Urinary bladder (tissue), 3 donors: ENCODE data around the genes CHST8, PDCD2L and SCN1B.

GRCh38 chr19:33292632-33293194 lies 9.6 kb downstream of the CEBPA start:
- PRO-cap: no peak
- RAMPAGE, long total RNA: no peak

- PRO-cap: no peak
- RAMPAGE, long total RNA: no peak
Observed at GRCh38 chr19:33296085-33296579, 6.2 kb downstream of the CEBPA start.

GRCh38 chr19:33380601-33381185 lies 7.2 kb downstream of the CEBPG start:
- PRO-cap: no peak
- RAMPAGE, long total RNA: no peak

DNA sequence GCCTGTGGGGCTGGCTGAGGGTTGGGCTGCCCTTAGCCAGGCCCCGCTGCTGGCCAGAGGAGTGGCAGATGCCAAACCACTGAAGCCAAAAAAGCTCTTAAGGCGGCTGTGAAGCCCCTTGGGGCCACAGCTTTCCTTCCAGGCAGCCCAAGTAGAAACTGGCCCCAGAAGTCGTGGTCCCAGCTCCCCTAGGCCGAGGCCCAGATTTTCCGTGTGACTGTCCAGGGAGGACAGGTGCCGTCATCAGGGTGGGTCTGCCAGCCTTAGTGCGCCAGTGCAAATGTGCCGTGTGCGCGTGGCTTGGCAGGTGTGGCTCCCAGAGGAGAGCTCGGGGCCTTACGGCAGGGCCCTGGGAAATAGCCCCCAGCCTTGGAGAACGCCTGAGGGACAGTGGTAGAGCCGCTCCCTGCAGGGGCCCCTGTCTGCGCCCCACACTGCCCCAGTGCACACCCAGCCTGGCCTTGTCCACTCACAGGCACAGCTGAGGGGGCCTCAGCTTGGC lies 14.9 kb downstream of the CEBPG start:
- PRO-cap: no peak
- RAMPAGE, long total RNA: no peak

- PRO-cap: no peak
- RAMPAGE, long total RNA: no peak
Observed at GRCh38 chr19:33404994-33405823, 31.7 kb downstream of the CEBPG start.

GRCh38 chr19:33499218-33499830 lies 22.3 kb downstream of the PEPD start:
- PRO-cap: no peak
- RAMPAGE, long total RNA: no peak

- PRO-cap: no peak
- RAMPAGE, long total RNA: no peak
Observed at GRCh38 chr19:33501926-33502163, 19.7 kb downstream of the PEPD start.

DNA sequence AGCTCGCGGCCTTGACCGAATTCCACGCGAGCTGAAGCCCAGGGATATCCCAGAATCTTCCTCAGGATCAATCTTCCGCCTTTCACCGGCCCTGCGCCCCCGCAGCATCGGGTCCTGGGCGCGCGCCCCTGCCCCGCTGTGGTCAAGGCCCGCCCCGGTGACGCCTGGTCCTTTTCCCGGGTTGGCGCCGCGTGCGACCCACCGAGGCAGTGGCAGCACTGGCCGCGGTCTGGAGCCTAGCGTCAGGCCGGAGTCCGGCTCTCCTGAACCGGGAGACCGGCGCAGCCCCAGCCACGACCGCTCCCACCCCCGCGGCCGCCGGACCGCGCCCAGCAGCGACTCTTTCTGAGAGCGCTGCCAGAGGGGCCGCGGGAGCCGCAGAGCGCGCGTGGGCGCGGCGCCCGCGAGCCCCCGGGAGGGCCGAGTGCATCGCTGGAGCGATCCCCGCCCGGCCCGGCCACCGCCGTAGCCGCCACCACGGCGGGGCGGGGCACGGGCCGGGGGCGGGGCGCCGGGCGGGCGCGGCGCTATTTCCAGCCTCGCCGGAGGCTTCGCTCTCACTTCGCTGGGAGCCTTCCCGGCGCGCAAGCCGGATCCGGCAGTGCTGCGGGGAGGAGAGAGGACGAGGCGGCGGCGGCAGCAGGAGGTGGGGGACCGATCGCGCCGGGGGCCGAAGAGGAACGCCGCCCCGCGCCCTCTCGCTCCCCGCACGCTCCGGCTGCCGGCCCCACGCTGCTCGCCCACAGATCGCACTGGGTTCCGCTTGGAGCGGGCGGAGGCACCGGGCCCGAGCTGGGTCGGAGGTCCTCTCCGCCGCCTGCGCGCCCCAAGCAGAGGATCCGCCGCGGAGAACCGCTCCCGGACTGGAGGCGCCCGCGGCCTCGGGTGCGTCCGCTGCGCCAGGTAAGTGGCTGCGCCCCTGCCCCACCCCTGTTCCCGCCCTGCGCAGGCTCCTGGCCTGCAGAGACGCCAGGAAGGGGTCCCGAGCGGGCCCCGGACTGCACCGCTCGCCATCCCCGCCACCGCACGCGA lies at the start of gene CHST8:
CHST8 (plus strand) TSS at position 560 of the 1,032 bp plus-strand sequence.
- PRO-cap: unidirectional peak, plus-strand start at position 560 of the sequence
- RAMPAGE, long total RNA: no peak

DNA sequence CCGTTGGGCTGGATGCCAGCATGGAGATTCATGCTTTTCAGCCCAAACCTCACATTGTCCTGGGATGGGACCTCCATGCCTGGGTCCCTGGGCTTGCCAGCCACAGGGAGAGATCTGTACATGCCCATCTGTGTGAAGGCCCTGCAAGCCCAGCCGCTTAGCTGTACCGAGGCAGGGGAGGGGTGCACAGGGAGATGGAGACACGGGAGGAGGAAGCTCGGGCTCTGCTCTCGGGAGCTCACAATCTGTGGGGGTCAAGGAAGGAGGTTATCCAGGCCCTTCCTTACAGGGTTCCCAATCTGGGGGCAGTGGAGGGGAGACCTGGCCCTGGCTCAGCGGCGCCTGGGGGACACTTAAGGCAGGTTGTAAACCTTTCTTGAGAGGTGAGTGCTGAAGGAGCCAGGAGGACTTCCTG lies 77.3 kb downstream of the CHST8 start:
- PRO-cap: unidirectional peak, minus-strand start at position 231 of the sequence
- RAMPAGE, long total RNA: no peak

DNA sequence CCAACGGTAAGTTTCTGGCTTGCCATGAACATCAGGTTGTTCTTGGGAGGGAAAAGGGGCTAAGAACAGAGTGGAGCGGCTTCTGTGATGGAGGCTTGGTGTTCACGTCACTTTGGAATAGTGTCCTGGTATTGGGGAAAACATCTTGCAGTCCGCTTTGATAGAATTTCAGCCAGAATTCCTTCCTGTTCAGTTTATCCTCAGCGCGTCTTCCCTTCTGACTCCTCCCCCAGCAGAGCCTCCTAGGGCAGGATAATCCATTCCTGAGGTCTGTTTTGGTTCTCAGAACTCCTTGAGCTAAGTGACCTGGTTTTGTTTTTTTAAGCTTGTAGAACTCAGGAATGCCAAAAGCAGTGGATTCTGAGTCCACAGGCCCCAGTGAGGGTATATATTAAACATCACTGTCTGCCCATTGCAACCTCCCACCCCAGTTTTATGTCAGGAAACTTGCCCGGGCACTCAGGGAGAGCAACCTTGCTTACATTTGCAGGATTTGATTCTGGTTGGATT lies 2.1 kb downstream of the KCTD15 start:
- PRO-cap: unidirectional peak, minus-strand start at position 119 of the sequence; unidirectional peak, minus-strand start at position 170 of the sequence; unidirectional peak, minus-strand start at position 227 of the sequence
- RAMPAGE, long total RNA: no peak

GRCh38 chr19:34172694-34173640 lies 663 bp downstream of the LSM14A start:
- PRO-cap: unidirectional peak, minus-strand start at chr19:34173073; unidirectional peak, minus-strand start at chr19:34173326
- RAMPAGE, long total RNA: no peak

DNA sequence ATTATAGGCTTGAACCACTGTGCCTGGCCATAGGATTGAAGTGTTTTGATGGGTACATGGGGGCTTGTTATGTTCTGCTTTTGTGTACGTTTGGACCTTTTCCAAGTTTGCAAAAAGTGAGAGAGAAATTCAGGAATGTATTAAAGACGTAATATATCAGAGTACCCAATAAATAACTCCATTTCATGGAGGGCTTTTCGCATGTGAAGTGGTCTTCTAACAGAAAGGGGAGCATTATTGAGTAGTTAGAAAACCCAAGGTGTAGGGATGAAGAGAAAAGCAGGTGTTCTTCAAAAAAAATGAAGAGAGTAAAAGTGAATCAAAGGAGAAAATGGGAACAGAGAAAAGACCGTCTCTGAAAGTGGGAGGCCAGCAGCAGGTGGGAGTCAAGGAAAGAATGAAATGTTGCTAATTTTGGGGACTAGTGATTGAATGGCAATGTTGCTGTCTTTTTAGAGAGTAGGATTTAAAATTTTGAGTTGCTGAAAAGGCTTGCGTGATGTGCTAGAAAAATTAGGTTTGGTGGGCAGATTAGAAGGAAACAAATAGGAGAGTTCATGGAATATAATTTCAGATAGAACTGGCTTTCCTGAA lies 55.3 kb upstream of the GPI start:
- PRO-cap: no peak
- RAMPAGE, long total RNA: no peak

DNA sequence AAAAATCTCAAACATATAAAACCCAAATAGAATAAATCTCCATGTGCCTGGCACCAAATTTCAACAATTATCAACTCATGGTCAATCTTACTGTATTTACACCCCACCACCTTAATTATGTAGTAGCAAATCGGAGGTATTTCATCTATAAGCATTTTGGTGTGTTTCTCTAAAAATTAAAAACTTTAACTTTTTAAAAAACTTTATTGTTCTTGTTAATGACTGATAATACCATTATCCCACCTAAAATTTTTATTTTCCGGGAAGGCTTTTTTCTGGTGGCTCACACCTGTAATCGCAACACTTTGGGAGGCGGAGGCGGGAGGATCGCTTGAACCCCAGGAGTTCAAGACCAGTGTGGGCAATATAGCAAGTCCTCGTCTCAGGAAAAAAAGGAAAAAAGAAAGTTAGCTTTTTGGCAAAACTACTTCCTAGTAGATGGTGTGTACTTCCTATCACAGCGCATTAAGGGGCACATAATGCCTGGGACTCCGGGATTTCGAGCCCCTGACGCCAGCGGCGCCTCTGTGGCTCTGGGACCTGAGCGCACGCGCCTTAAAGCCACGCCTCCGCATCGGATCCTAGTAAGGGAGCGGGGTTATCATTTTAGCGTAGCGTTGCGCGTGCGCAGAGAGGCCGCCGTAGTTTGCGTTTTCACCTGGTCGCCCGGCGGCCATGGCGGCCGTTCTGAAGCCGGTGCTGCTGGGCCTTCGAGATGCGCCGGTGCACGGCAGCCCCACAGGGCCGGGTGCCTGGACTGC lies at the start of gene PDCD2L:
PDCD2L (plus strand) TSS at position 644 of the 761 bp plus-strand sequence.
- PRO-cap: bidirectional peak, plus-strand start at position 685 of the sequence, minus-strand start at position 581 of the sequence
- RAMPAGE, long total RNA: no peak

GRCh38 chr19:34439315-34439994 lies 11.3 kb downstream of the UBA2 start:
- PRO-cap: no peak
- RAMPAGE, long total RNA: no peak

- PRO-cap: no peak
- RAMPAGE, long total RNA: no peak
Observed at GRCh38 chr19:34468241-34468679, 13.3 kb upstream of the WTIP start.

DNA sequence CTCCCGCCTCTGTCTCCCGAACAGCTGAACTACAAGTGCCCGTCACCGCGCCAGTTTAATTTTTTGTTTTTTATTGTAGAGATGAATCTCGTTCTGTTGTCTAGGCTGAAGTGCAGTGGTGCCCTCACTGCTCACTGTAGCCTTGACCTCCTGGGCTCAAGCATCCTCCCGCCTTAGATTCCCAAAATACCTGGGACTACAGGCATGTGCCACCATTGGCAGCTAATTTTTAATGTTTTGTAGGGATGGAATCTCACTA lies 2.5 kb upstream of the WTIP start:
- PRO-cap: no peak
- RAMPAGE, long total RNA: no peak

DNA sequence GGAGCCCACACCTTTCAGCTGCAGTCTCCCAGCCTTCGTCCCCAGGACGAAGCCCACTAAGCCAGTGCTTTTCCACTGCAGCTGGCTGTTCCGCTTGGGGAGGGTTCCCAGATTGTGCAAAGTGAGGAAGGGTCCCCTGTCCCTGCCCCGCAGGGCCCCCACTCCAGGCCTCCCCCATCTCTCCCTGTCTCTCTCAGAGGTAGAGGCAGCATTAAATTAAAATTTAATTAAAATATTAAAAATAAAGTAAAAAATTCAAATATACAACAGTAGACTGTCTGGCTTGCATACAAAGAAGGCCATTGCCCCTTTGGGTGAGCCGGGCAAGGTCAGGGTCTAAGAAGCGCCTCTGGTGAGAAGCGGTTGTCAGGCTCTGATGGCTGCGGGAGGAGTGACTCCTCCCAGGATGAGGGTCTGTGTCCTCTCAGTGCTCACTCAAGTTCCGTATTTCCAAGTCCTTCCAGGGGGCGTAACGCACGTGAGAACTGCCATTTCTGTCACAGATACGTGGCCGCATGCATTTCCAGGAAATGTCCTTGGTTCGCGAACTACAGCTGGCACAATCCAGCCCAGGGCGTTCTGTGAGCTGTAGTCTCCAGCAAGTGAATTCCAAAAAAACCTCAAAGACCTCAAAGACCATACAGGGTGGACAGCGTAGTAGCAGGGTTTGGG lies 809 bp upstream of the ZNF181 start:
- PRO-cap: no peak
- RAMPAGE, long total RNA: no peak

DNA sequence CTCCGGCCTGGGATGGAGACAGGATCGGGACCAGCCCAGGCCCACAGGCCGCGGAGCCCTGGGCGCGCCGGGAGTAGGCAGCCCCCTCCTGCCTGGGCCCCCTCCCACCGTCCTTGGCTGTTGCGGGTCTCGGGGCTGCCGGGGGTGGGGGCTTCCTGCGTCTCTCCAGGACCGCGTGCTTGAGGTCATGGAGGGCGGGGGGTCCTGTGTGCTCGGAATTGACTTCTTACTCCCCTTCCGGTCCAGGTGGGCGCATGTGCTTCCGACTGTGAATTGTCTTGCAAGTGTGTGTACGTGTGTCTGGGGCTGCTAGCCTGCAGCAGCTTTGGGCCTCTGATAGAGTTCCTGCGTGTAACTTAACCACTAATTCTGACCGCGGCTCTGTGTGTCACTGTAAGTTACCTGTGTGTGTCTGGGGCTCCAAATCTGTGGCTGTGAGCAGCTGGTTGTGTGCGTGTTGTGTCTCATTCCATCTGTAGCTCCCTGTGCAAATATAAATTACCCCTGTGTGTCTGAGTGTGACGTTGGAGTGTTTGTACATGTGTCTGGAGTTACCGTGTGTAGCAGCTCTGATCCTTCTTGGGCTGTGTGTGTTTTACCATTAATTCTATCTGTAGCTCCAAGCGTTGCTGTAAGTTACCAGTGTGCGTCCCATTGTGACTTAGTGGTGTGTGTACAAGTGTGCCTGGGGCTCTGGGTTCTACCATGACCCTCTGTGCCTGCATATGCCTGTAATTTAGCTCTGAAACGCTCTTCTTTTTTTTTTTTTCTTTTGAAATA lies 919 bp downstream of the GRAMD1A start:
- PRO-cap: no peak
- RAMPAGE, long total RNA: no peak

DNA sequence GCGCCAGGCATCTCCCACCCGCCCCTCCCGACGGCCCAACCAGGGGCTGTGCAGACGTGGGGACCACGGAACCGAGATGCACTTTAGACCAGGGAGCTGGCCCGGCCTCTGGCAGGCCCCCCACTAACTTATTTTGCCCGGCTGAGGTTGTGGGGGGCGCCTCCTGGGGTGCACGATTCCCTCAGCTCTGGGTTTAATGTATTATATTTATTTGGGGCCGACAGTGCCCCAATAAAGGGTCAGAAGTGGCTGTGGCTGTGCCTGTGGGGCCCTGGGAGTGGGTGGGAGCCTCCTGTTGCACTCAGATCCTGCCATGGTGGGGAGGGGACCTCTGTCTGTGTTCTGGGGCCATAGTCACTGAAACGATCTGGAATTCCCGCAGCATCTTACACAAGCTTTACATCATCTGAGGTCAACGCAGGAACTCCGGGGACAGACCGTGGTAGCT lies 4.0 kb upstream of the SCN1B start:
- PRO-cap: no peak
- RAMPAGE, long total RNA: no peak

DNA sequence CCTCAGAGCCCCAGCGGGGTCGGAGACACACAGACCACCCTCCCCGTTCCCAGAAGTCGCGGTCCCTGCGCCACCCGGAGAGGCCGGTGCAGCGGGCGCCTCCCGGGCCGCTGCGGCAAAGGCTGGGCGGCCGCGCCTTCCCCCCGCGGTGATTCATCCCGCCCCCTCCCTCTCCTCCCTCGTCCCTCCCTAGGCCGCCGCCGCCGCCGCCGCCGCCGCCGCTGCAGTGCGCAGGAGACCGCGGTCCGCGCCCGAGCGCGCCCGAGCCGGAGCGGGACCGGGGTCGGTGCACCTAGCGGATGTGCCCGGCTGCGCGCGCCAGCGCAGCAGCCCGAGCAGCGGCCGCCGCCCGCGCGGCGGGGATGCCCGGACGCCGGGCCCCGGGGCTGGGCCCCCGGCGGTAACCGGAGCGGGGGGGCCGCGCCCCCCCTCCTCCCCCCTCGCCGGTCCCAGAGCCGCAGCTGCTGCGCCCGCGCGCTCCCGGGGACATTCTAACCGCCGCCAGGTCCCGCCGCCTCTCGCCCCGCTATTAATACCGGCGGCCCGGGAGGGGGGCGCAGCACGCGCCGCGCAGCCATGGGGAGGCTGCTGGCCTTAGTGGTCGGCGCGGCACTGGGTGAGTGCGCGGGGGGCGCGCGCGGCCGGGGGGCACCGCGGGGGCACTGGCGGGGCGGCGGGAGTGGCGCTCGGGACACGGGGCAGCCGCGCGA lies at the start of gene SCN1B:
SCN1B (plus strand) TSS at position 226 of the 710 bp plus-strand sequence.
- PRO-cap: bidirectional peak, plus-strand start at position 226 of the sequence, minus-strand start at position 117 of the sequence
- RAMPAGE, long total RNA: no peak